AG10803 (cell line): ENCODE measurements around the gene SCPEP1.

DNA sequence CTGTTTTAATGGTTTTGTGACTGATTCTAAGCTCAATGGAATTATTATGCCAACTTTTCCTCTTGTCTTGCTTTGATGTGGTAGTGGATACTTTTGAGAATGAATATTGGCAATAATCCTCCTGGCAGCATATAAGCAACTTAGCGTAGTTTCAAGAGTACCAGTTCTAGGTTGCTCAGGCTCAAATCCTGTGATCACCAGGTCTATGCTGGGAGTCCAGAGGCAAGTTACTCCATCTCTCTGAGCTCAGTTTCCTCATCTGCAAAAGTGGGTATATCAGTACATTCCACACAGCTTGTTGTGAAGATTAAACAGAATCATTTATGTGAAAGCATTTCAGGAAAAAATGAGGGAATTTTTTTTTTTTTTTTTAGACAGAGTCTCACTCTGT lies 480.2 kb downstream of the KIF2B start:
- RRBS = no CpG with 5 or more reads among the region's 1 CpG

DNA sequence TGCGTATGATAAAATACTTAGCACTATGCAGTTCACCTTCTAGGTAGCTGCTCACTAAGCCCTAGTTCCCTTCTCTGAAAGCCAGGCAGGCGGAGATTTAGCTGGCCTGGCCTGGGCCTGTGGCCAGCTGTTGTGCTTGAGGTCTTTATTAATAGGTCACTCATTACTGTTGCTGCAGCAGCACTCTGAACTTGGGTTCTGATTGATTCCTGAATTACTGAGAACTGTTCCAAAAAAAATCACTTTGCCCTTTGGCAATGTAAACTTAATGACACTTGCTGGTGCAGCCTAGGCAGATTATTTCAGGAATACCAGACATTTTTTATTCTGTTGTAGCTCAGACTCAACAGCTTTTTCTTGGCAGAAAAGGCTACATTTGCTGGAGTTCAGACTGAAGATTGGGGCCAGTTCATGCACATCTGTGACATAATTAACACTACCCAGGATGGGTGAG lies 2.7 kb downstream of the TOM1L1 start:
- RRBS = no CpG with 5 or more reads among the region's 2 CpGs

DNA sequence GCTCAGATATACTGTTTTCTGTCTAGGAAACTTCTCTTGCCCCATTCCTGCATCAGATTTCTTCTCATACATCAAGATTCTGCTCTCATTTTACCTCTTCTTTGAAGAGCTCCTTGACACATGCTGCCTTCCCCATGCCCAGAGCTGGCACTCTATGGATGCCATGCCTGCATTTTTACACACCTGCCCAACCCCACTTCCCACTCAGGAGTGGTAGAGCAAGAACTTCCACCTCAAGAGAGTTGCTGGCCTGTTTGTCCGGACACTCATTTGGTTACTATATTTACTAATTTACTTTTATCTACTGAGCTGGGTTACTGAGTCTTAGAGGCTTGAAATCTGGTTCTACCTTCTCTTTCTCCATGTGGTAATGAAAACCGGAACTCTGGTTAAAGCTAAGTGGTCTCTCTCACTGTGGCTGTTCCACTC lies 98.2 kb upstream of the HLF start:
- RRBS = 88% methylated on average over 1 of the region's 2 CpGs

DNA sequence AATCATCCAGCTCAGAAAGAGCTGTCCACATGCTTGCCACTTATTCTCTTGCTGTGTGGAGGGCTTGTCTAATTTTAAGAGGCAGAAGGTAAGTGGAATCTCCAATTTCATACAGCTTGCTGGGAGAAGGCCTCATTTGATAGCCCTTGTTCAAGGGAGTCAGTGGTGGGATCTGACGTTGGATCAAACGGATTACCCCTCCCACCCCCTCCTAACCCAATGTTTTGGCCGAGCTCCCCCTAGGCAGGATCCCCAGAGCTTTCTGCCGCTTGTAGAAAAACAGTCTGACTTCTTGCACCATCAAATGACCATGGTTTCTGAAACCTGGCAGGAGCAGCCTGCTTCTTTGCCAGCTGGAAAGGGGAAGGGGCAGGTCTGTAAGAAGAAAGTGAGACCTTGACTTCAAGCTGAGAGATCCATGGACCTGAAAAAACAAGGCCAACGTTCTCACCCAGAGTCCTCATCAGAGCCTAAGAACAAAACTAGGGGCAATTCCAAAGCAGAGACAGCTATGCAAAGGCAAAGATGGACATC lies 146.2 kb upstream of the MMD start:
- RRBS = no CpG with 5 or more reads among the region's 5 CpGs

- RRBS = no CpG with 5 or more reads among the region's 8 CpGs
Observed at GRCh38 chr17:55612310-55613109, 110.2 kb downstream of the TMEM100 start.

DNA sequence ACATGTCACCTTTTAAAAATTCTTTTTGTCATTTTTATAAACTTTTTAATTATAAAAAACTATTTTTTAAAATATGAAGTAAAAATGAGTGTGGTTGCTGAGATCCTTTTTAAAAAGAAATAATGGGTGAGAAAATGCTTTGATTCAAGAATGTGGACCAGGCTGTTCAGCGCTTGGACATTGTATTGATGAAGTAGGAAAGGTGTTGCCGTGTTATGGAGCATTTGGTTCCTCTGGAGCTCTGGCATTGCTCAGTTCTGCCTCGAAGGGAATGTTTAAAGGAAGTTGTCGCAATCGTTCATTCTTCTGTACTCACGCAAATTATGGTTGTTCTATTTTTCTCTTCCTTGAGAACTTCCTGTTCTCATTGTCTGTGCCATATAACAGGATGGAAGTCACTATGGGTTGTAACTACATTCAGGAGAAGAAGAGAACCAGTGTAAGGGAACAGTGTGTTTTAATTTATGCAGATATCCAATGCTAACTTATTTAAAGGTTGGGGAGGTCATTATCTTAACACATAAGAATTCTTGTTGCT lies 12.9 kb downstream of the PCTP start:
- RRBS = no CpG with 5 or more reads among the region's 6 CpGs

- RRBS = no CpG with 5 or more reads among the region's 2 CpGs
Observed at GRCh38 chr17:56431798-56432194, 161.7 kb upstream of the NOG start.

DNA sequence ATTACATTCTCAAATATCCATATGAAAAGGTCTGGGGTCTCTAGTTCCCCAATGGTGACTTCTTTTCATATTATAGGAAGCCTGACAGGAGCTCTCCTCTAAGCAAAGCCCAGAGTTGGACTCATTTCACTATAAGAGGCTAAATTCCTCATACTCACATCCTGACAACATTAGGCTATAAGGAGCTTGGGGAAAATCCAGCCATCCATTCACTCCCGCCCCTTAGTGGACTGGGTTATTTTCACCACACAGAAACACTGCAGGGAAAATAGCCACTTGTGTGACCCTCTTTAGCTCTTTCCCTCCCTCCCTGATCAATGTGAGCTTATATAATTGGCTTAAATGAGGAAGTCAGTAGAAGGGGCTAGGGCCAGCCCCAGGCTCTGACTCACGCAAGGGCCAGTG lies 23.8 kb downstream of the TRIM25 start:
- RRBS = no CpG with 5 or more reads among the region's 2 CpGs

GRCh38 chr17:56908171-56908893 lies 5.5 kb downstream of the TRIM25 start:
- RRBS = no CpG with 5 or more reads among the region's 9 CpGs

- RRBS = no CpG with 5 or more reads among the region's 2 CpGs
Observed at GRCh38 chr17:56937641-56938036, 23.2 kb downstream of the COIL start.

GRCh38 chr17:56977585-56978392 lies at the start of gene SCPEP1:
TSS of gene SCPEP1 (plus strand) at chr17:56978131.
- RRBS = 0% methylated on average over 3 of the region's 43 CpGs

GRCh38 chr17:57092685-57093452 lies 7.8 kb downstream of the AKAP1 start:
- RRBS = no CpG with 5 or more reads among the region's 14 CpGs

DNA sequence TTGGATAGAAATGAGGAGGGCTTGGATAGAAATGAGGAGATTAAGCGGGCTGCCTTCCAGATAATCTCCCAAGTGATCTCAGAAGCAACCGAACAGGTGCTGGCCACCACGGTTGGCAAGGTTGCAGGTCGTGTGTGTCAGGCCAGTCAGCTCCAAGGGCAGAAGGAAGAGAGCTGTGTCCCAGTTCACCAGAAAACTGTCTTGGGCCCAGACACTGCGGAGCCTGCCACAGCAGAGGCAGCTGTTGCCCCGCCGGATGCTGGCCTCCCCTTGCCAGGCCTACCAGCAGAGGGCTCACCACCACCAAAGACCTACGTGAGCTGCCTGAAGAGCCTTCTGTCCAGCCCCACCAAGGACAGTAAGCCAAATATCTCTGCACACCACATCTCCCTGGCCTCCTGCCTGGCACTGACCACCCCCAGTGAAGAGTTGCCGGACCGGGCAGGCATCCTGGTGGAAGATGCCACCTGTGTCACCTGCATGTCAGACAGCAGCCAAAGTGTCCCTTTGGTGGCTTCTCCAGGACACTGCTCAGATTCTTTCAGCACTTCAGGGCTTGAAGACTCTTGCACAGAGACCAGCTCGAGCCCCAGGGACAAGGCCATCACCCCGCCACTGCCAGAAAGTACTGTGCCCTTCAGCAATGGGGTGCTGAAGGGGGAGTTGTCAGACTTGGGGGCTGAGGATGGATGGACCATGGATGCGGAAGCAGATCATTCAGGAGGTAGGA lies 21.6 kb downstream of the AKAP1 start:
- RRBS = no CpG with 5 or more reads among the region's 13 CpGs

DNA sequence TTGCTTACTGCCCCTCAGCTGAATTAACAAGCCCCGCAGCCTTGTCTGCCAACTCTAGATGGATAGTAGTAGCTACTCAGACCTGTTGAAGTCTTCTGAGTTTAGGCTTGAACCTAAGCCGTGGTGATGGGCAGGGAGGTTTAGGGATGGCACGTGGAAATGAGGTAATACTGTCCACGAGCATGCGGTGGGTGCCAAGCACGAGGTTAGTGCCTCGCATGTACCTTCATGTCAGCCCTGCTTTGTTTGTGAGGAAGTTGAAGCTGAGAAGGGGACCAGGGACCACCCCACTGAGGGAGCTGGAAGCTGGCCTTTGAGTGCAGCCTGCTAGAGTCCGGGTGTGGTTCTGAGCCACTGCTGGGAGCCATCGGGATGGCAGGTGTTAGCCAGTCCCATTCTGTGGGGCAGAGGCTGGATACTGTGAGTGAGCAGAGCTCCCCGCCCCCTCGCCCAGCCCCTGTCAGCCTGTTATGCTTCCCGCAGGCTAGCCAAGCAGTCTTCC lies 23.5 kb downstream of the AKAP1 start:
- RRBS = no CpG with 5 or more reads among the region's 12 CpGs

- RRBS = no CpG with 5 or more reads among the region's 21 CpGs
Observed at GRCh38 chr17:57108958-57110198, 24.3 kb downstream of the AKAP1 start.

DNA sequence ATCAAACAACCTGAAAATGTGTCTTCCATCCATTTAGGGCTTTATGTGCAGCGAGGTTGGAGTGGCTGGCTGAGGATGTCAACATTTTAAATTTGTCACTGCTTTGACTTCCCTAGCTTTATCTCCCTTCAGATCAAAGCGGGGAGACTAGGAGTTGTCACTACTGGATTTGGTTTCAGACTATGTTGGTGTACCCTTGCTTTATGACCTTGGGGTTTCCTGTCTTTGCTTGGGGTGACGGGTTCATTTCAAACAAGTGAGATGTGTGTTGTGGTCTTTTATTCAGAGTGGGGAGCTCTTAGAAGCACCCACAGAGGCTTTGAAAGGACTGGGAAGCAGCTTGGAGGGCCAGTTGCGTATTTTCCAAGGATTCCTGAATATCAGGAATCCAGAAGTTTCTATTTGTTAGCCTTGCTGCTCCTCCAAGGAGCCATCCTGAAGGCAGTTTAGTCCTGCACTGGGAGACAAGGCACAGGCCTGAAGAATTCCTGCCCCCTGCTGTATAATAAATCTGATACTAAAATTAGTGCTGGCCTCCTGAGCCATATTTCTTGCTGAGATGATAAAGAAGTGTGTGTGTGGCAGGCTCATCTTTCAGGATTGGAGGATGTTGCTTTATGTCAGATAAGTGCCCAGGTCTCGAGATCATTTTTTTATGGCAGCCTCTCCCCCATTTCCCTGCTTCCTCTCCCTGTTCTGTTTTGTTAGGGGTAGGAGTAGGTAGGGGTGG lies 25.8 kb downstream of the MSI2 start:
- RRBS = no CpG with 5 or more reads among the region's 5 CpGs

DNA sequence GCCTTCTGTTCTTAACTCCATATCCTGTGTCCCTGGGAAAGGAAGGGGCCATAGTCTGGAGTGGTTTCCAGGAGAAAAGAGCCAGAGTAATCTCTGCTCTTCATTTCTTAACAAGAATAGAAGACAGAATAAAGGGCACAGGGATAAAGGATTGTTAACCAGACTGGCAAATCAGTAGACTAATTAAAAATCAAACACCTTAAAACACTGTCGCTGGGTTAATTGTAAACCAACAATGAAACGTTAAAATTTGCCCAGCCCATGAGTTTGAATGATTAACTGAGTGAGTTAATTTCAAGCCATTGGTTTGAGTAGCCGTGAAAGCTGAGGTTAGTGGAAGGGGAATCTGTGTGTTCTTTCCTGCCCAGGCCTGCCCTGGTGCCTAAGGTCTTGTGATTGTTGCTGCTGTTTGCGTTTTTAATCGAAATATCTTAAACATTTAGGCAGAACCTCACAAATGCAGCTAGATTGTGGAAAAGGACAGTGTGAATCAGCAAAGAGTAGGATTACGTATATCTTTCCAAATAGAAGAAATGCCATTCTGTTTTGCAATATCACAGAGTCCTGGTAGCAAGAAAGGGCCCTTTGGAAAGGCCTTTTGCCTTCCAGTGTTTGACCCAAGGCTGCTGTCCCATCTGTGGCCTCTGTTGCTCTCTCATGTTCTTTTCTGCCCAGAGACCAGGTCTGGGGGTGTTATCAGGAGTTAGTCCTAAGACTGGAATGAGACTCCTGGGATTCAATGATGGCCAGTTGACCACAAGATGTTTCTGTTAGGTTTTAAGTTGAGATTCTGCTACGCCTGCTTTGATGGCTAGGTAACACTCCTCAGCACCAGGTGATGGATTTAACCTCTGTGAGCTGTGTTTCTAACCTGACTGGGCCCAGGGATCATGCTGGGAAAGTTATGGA lies 113.8 kb downstream of the MSI2 start:
- RRBS = no CpG with 5 or more reads among the region's 7 CpGs

DNA sequence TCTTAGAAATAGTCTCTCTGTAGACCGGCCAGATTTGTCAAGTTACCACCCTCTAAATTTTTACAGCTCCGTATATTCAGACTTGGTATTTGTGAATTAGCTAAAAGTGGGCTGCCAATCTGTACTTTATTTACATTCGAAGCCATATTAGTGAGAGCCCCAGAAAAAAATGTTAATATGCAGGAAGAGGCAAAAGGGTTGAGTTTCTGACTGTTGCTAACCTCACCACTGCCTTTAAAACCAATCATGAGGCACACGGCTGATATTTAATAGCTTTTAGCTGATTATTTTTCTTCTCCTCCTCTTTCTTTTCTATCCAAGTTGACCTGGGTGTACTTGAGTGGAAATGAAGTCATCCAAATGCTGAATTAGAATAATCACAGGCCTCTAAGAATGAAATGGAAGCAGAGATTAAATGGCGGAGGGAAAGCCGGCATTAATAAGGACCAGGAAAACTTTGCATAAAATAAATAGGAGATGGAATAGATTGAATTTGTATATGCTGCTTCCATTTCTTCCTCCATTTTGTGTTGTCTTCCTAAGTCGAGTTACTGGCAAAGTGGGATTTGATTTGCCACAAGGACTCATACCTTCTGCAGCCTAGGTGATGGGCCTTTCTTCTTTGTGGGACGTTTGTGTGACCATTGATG lies 152.8 kb downstream of the MSI2 start:
- RRBS = no CpG with 5 or more reads among the region's 8 CpGs

DNA sequence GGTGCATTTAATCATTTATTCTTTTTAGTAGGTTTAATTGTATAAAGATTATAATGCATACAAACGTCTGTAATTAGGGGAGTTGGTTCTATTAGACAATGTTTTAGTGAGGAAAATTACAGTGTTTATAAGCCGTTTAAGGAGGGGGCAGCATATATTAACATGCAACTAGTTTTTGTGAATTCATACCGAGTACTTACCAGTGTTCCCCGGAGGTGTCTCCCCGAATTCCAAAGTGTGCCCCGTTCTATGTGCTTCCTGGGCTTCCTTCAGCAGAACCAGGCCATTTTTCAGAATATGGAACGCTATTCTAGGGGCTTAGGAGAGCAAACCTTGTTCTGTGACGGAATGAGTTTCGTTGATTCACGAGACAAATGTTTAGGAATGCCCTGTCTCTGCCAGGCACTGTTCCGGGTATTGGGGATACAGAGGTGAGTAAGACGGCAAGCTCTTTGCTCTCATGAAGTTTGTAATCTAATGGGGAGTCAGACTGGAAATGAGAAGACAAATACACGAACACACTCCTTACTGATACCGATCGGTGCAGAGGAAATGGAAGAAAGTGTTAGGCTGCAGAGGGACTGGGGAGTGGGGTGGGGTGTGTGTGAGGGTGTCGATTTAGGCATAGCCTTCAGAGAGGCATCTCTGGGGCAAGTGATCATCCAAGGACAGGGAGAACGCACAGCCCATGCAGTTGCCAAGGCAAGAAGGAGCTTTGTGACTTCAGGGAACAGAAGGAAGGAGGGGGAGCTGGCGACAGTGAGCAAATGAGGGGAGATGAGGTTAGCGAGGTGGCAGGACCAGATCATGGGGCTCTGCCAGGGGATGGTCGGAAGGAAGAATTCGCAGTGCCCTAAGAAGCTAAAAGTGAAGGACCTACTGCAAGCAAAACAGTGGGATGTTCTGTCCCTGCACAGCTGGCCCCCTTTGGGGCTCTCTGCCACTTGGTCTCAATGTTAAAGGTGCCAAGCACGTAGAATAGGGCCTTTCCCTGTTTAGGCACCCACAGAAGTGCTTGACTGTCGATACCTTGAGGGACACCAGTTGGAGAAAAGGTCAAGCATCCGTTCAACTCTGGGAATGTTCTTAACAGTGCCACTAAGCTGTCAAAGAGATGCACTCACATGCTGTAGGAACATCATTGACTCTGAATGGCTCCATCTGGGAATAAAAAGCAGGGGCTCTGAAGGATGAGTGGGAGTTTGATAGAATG lies 189.6 kb downstream of the MSI2 start:
- RRBS = no CpG with 5 or more reads among the region's 24 CpGs

GRCh38 chr17:57539602-57539876 lies 205.6 kb downstream of the CCDC182 start:
- RRBS = no CpG with 5 or more reads among the region's 3 CpGs